K562 (cell line): ENCODE data around the gene DCAF8.

GRCh38 chr1:159860532-159861257, 1.8 kb downstream of the VSIG8 start:
- RAMPAGE, long total RNA = no peak
- RRBS = no CpG with 5 or more reads among the region's 5 CpGs
PRO-cap:
- standard = no peak
- CoPRO, capped RNA only, 2 experiments = no peak in any of the 2 experiments
- CoPRO, capped and uncapped RNA, 2 experiments = no peak in any of the 2 experiments
- CoPRO, uncapped RNA only, 2 experiments = no peak in any of the 2 experiments
CAGE:
- cytosol, long polyA plus RNA = no peak
- long polyA plus RNA = no peak
- nucleolus, long total RNA = no peak
- nucleus, long polyA plus RNA = no peak

- RAMPAGE, long total RNA = no peak
- RRBS = no CpG with 5 or more reads among the region's 2 CpGs
PRO-cap:
- standard = no peak
- CoPRO, capped RNA only, 2 experiments = no peak in any of the 2 experiments
- CoPRO, capped and uncapped RNA, 2 experiments = no peak in any of the 2 experiments
- CoPRO, uncapped RNA only, 2 experiments = no peak in any of the 2 experiments
CAGE:
- cytosol, long polyA plus RNA = no peak
- long polyA plus RNA = no peak
- nucleolus, long total RNA = no peak
- nucleus, long polyA plus RNA = no peak
These were observed 897 bp upstream of the CFAP45 start for GRCh38 chr1:159900912-159901212.

DNA sequence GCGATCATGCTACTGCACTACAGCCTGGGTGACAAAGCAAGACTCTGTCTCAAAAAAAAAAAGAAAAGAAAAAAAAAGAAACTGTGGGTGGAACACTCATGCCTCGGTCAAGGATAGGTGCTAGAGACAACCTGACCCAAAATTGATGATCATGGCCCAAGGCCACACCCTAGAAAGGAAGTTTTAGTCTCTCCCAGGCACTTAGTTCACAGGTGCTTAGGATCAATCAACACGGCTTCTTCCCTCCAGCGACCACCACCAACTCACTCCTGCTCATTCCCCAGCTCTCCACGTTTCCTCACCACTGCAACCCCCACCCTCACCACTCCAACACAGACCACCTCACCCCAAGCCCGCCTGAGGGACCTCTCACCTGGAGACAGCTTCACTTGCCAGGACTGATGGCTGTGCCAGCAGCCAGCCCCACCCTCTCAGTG, 7.9 kb downstream of the TAGLN2 start:
- RAMPAGE, long total RNA = no peak
- RRBS = no CpG with 5 or more reads among the region's 6 CpGs
PRO-cap:
- standard = no peak
- CoPRO, capped RNA only, 2 experiments = no peak in any of the 2 experiments
- CoPRO, capped and uncapped RNA, 2 experiments = no peak in any of the 2 experiments
- CoPRO, uncapped RNA only, 2 experiments = no peak in any of the 2 experiments
CAGE:
- cytosol, long polyA plus RNA = no peak
- long polyA plus RNA = no peak
- nucleolus, long total RNA = no peak
- nucleus, long polyA plus RNA = no peak

DNA sequence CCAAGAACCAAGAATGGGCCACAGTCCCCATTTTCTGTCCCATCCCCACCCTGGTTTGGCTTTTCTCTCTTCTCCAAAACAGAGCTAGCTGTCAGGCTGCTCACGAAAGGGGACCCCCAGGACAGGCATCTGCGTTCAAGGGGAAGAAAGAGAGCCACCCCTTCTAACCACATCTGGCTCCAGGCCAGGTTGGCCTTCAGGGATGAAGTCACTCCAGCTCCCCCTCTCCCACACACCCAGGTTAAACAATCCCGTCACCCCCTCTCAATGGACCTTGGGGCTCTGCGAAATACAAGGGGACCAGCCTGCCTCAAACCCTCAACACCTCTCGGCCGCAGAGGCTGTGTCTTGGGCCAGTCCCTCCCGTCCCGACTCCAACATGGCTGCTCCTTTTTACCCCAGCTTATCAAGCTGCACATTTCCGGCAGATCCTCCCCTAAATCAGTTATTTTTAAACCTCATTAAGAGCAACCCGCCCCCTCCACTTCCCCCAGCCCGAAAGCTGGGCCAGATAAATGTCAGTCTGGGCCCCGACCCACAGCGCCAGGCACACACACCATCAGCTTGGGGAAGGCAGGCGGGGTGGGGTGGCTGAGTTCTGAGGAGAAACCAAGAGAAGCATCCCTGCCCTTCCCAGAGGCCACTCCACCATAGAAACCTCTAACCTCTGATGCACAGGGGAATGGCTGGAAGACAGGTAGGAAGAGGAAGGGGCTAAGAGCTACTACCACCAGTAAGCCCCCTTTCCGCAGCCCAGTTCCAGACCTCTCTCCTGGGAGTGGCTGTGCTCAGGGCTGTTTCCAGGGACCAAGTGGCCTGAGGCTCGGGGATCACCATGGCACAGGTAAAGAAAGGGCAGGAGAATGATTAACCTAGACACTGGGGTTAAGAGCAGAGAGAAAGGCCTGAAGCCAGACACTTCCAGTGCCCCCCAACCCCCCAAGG, 3.2 kb downstream of the TAGLN2 start:
- RAMPAGE, long total RNA = no peak
- RRBS = no CpG with 5 or more reads among the region's 16 CpGs
PRO-cap:
- standard = bidirectional peak, plus-strand start at position 550 of the sequence, minus-strand start at position 381 of the sequence
- CoPRO, capped RNA only, 2 experiments = peak in 1 of 2 experiments; most common plus-strand start position 521 of the sequence (in 1); most common minus-strand start position 381 of the sequence (in 1)
- CoPRO, capped and uncapped RNA, 2 experiments = peak in 1 of 2 experiments; most common plus-strand start position 521 of the sequence (in 1); most common minus-strand start position 376 of the sequence (in 1)
- CoPRO, uncapped RNA only, 2 experiments = peak in 1 of 2 experiments; most common plus-strand start position 521 of the sequence (in 1); most common minus-strand start position 291 of the sequence (in 1)
CAGE:
- cytosol, long polyA plus RNA = no peak
- long polyA plus RNA = no peak
- nucleolus, long total RNA = no peak
- nucleus, long polyA plus RNA = no peak

GRCh38 chr1:159934438-159934948, 9.2 kb upstream of the TAGLN2 start:
- RAMPAGE, long total RNA = no peak
- RRBS = 18% methylated on average over 5 of the region's 9 CpGs
PRO-cap:
- standard = no peak
- CoPRO, capped RNA only, 2 experiments = no peak in any of the 2 experiments
- CoPRO, capped and uncapped RNA, 2 experiments = no peak in any of the 2 experiments
- CoPRO, uncapped RNA only, 2 experiments = no peak in any of the 2 experiments
CAGE:
- cytosol, long polyA plus RNA = no peak
- long polyA plus RNA = no peak
- nucleolus, long total RNA = no peak
- nucleus, long polyA plus RNA = no peak

DNA sequence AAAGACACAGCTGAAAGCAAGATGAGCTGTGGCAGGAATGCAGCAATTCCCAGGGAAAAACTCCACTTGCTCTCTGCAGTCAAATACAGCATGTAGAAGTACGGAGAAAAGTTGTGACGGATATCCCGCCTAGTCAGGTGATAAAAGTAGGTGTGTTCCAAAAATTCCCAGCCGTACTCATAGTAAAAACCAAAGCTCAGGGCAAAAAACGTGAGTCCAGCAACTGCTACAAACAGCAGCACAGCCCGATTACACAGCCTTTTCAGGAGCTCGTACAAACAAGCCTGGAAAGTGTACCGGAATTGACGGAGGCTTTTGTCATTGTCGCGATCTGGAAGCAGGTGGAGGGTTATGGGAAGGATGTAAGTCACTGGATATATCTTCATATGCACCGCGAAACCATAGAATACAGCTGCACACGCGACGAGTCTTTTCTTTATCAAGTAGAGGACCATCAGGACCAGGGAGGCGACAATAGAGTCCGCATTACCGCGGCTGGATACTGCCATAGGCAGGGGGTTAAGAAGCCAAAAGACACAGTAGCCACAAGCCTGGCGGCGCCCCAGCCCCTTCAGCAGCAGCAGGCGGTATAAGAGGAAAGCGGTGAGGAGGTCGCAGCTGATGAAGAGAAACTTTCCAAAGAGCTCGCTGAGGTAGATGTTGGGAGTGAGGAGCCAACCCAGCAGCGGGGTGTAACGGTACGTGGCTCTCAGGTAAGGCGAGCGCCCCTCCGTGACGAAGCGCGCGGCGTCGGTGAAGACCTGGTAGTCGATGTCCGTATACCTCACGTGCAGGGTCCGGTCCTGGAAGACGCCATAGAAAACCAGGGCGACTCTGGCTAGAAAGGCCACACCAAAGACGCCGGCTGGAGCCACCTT, 731 bp downstream of the PIGM start:
- RAMPAGE, long total RNA = no peak
- RRBS = 3% methylated on average over 5 of the region's 46 CpGs
PRO-cap:
- standard = unidirectional peak, plus-strand start at position 321 of the sequence; unidirectional peak, plus-strand start at position 508 of the sequence
- CoPRO, capped RNA only, 2 experiments = no peak in any of the 2 experiments
- CoPRO, capped and uncapped RNA, 2 experiments = no peak in any of the 2 experiments
- CoPRO, uncapped RNA only, 2 experiments = no peak in any of the 2 experiments
CAGE:
- cytosol, long polyA plus RNA = no peak
- long polyA plus RNA = no peak
- nucleolus, long total RNA = no peak
- nucleus, long polyA plus RNA = no peak

DNA sequence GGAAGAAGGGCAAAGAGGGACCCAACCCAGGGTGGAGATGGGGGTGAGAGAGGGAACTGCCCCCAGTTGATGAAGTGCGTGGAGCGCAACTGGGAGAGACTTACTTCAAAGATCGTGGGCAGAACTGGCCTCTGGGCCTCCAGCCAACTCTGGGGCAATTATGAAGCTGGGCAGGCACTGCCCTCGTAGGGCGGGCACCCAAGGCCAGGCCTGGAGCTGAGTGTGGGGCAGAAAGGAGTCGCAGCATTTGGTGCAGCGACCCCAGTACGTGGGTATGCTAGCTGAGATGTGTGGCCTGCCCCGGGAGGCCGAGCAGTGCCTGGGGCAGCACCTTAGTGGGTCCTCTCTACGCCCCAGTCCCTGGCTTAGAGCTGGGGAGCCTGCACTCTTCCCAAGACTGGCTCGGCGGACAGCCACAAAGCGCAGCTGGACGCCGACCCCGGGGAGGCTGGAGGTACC, 542 bp downstream of the IGSF8 start:
- RAMPAGE, long total RNA = no peak
- RRBS = 38% methylated on average over 1 of the region's 17 CpGs
PRO-cap:
- standard = no peak
- CoPRO, capped RNA only, 2 experiments = no peak in any of the 2 experiments
- CoPRO, capped and uncapped RNA, 2 experiments = no peak in any of the 2 experiments
- CoPRO, uncapped RNA only, 2 experiments = no peak in any of the 2 experiments
CAGE:
- cytosol, long polyA plus RNA = no peak
- long polyA plus RNA = no peak
- nucleolus, long total RNA = no peak
- nucleus, long polyA plus RNA = no peak

DNA sequence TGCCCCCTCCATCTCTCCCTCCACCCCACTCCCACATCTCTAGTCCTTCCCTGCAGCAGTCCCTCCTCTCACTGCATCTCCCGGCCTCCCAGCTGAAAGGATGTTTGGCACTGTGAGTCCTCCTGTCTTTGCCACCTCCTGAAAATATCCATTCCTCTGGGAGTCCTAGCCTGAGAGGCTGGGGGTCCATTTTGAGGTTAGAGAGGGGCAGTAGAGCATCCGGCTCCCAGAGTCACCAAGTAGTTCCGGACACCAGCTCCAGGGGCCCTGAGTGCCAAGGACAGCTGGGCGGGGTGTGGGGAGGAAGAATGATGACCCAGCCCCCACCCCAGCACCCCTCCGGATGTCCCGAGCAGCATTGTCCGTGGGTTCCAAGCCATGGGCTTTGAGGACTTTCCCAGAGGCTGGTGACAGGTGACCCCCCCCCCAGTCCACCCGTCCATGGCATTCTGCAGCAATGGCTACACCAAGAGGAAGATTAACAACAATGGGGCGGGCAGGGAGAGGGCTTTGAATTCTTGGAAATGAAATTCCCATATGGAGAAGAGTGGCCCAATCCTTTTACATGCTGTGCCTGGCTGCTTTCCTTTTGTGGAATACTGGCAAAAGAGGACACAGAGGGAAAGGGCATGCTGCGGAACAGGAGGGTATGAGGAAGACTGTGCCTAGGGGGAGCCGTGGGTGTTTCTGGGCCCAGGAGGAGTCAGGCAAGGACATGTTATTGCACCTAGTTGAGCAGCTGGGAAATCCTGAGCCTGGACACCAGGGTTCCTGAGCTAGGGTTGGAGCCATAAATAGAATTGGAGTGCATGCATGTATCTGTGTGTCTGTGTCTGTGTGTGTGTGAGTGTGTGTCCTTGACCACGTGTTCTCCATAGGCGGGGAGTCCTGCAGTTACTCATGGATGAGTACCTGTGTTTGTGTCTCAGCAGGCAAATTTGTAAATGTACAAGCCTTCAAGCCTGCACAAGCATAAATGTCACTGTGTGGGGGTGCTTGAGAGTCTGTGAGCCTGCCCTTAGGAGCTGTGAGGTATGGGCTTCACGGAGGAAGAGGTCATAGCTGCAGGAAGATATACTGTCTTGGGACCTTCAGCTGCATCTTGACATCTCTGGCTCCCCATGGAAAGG, 930 bp downstream of the ATP1A2 start:
- RAMPAGE, long total RNA = no peak
- RRBS = 6% methylated on average over 1 of the region's 14 CpGs
PRO-cap:
- standard = no peak
- CoPRO, capped RNA only, 2 experiments = no peak in any of the 2 experiments
- CoPRO, capped and uncapped RNA, 2 experiments = no peak in any of the 2 experiments
- CoPRO, uncapped RNA only, 2 experiments = no peak in any of the 2 experiments
CAGE:
- cytosol, long polyA plus RNA = no peak
- long polyA plus RNA = no peak
- nucleolus, long total RNA = no peak
- nucleus, long polyA plus RNA = no peak

DNA sequence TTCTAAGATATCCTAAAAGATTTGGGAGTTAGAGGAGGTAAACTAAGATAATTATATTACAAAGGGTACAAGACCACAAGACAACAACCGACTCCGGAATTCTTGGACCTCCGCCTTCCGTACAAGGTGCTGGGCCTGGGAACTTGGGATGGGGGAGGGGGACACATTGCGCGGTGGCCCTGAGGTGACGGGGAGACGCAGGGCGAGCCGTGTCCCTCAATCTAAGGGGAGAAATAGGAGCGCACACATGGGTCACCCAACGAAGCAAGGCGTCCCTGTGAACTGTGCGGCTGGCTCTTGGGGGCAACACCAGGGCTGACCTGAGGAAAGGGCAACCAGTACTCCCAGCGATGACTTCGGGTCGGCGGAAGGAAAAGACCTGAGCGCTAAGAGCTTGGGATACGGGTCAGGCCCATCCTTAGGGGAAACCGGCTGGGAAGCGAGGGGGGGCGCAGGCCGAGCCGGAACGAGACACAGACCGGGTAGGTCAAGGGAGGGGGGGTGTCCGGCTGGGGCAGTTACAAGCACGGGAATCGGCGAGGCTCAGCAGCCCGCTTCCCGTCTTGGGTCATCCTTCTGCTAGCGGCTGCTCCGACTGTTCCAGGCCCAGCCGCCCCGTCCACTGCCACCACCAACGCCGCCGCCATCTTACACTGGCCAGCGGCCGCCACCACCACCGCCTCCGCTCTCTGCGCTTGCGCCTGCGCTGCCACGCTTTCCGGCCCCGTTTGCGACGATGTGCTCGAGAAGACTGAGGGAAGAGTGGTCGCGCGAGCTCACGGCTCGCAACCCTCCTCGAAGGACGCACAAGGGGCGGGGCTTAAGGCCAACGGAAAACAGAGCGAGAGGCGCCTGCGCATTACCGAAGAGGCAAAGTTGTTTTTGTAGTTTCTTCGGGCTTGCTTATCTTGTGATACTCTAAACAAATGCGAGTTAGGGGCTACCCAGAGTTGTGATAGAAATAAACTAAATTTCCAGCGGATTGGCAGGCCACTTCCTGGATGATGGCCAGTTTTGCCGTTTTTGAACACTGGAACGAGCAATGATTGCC, at the start of gene DCAF8:
DCAF8 (minus strand) TSS at position 753 of the 1,051 bp plus-strand sequence.
- RAMPAGE, long total RNA = start-site peak on the minus strand centred at position 682 of the sequence, 60 bp wide, 3,067 and 2,424 reads in 2 replicates
- RRBS = no CpG with 5 or more reads among the region's 71 CpGs
PRO-cap:
- standard = bidirectional peak, plus-strand start at position 219 of the sequence, minus-strand start at position 128 of the sequence; bidirectional peak, plus-strand start at position 823 of the sequence, minus-strand start at position 691 of the sequence
- CoPRO, capped RNA only, 2 experiments = peak in 2 of 2 experiments; most common plus-strand start position 839 of the sequence (in 2); most common minus-strand start position 655 of the sequence (in 2)
- CoPRO, capped and uncapped RNA, 2 experiments = peak in 2 of 2 experiments; most common plus-strand start position 823 of the sequence (in 1); most common minus-strand start position 655 of the sequence (in 2)
- CoPRO, uncapped RNA only, 2 experiments = peak in 2 of 2 experiments; most common plus-strand start position 887 of the sequence (in 2); most common minus-strand start position 596 of the sequence (in 1)
CAGE:
- cytosol, long polyA plus RNA = start-site peak on the minus strand centred at position 687 of the sequence, 67 bp wide, 1,264 and 504 reads in 2 replicates
- long polyA plus RNA = no peak
- nucleolus, long total RNA = no peak
- nucleus, long polyA plus RNA = start-site peak on the minus strand centred at position 258 of the sequence, 992 bp wide, 4,007 and 4,551 reads in 2 replicates

GRCh38 chr1:160264576-160265364, 2.4 kb upstream of the DCAF8 start:
- RAMPAGE, long total RNA = no peak
- RRBS = no CpG with 5 or more reads among the region's 5 CpGs
PRO-cap:
- standard = no peak
- CoPRO, capped RNA only, 2 experiments = no peak in any of the 2 experiments
- CoPRO, capped and uncapped RNA, 2 experiments = no peak in any of the 2 experiments
- CoPRO, uncapped RNA only, 2 experiments = no peak in any of the 2 experiments
CAGE:
- cytosol, long polyA plus RNA = no peak
- long polyA plus RNA = no peak
- nucleolus, long total RNA = no peak
- nucleus, long polyA plus RNA = no peak

DNA sequence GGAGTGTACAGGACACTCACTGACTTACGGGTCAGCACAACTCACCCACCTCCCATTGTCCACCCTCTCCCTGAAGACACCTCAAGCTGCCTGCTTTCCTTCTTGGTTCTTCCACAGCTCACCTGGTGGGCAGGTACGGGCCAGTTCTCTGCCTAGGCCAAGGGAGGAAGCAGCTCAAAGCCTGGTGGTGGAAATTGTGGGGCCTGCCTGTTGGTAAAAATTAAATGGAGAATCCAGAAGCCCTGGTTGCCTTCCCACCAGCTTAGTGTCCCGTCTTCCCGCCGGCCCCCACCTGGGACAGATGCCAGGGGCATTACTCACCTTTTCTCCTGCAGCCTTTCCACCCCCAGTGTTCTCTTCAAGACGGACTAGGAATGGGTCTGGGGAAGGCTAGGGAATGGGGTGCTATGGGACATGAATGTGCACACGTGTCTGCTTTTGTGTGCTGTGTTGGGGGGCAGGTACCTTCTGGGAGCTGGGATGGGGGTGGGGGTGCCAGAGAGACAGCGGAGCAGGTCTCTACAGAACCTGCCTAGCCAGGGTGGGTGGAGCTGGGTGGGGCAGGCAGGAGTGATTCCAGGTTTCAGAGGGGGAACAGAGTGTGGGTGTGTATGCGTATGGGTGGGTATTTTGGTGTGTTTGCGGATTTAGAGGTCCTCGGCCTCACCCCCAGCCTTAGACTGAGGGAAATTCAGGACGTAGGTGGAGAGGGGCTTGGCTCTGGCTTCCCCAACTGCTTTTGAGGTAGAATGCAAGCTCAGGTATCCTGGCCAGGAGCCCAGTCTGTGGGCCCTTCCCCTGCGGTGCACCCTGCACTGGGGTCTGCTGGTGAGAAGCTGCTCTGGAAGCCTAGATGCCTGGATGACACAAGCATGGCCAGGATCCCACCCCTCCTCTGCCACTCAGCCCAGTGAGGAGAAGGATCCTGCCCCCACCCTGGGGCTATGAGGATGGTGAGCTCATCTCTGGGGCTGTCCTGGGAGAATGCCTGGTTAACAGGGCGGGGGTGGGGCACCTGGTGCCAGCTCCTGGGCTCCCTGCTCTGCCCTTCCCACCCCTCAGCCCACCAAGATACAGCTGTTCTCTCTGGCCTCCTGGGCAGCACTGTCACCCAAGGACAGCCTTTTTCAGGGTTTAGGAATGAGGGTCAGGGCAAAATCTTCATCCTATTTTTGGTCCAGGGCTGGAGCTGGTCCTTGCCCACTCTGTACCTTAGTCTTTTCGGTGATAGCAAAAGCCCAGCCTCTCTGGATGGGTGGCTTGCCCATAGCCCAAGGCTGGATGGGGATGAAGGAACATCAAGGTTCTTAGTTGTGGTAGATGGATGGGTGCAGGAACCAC, 7.8 kb downstream of the VANGL2 start:
- RAMPAGE, long total RNA = no peak
- RRBS = no CpG with 5 or more reads among the region's 15 CpGs
PRO-cap:
- standard = no peak
- CoPRO, capped RNA only, 2 experiments = no peak in any of the 2 experiments
- CoPRO, capped and uncapped RNA, 2 experiments = no peak in any of the 2 experiments
- CoPRO, uncapped RNA only, 2 experiments = no peak in any of the 2 experiments
CAGE:
- cytosol, long polyA plus RNA = no peak
- long polyA plus RNA = no peak
- nucleolus, long total RNA = no peak
- nucleus, long polyA plus RNA = no peak

GRCh38 chr1:160429657-160430125, 29.3 kb downstream of the VANGL2 start:
- RAMPAGE, long total RNA = no peak
- RRBS = no CpG with 5 or more reads among the region's 1 CpG
PRO-cap:
- standard = no peak
- CoPRO, capped RNA only, 2 experiments = no peak in any of the 2 experiments
- CoPRO, capped and uncapped RNA, 2 experiments = no peak in any of the 2 experiments
- CoPRO, uncapped RNA only, 2 experiments = no peak in any of the 2 experiments
CAGE:
- cytosol, long polyA plus RNA = no peak
- long polyA plus RNA = no peak
- nucleolus, long total RNA = no peak
- nucleus, long polyA plus RNA = no peak

- RAMPAGE, long total RNA = no peak
- RRBS = no CpG with 5 or more reads among the region's 6 CpGs
PRO-cap:
- standard = bidirectional peak, plus-strand start at chr1:160540514, minus-strand start at chr1:160540208
- CoPRO, capped RNA only, 2 experiments = peak in 2 of 2 experiments; most common plus-strand start chr1:160540492 (in 2); most common minus-strand start chr1:160540195 (in 1)
- CoPRO, capped and uncapped RNA, 2 experiments = peak in 1 of 2 experiments; most common plus-strand start chr1:160540514 (in 1); most common minus-strand start chr1:160540195 (in 1)
- CoPRO, uncapped RNA only, 2 experiments = peak in 1 of 2 experiments; most common plus-strand start chr1:160540514 (in 1); most common minus-strand start chr1:160540208 (in 1)
CAGE:
- cytosol, long polyA plus RNA = no peak
- long polyA plus RNA = no peak
- nucleolus, long total RNA = no peak
- nucleus, long polyA plus RNA = no peak
These were observed 17.1 kb upstream of the SLAMF6 start for GRCh38 chr1:160540113-160540620.

GRCh38 chr1:160742391-160742938, 3.4 kb downstream of the SLAMF7 start:
- RAMPAGE, long total RNA = no peak
- RRBS = no CpG with 5 or more reads among the region's 5 CpGs
PRO-cap:
- standard = no peak
- CoPRO, capped RNA only, 2 experiments = no peak in any of the 2 experiments
- CoPRO, capped and uncapped RNA, 2 experiments = no peak in any of the 2 experiments
- CoPRO, uncapped RNA only, 2 experiments = no peak in any of the 2 experiments
CAGE:
- cytosol, long polyA plus RNA = no peak
- long polyA plus RNA = no peak
- nucleolus, long total RNA = no peak
- nucleus, long polyA plus RNA = no peak

DNA sequence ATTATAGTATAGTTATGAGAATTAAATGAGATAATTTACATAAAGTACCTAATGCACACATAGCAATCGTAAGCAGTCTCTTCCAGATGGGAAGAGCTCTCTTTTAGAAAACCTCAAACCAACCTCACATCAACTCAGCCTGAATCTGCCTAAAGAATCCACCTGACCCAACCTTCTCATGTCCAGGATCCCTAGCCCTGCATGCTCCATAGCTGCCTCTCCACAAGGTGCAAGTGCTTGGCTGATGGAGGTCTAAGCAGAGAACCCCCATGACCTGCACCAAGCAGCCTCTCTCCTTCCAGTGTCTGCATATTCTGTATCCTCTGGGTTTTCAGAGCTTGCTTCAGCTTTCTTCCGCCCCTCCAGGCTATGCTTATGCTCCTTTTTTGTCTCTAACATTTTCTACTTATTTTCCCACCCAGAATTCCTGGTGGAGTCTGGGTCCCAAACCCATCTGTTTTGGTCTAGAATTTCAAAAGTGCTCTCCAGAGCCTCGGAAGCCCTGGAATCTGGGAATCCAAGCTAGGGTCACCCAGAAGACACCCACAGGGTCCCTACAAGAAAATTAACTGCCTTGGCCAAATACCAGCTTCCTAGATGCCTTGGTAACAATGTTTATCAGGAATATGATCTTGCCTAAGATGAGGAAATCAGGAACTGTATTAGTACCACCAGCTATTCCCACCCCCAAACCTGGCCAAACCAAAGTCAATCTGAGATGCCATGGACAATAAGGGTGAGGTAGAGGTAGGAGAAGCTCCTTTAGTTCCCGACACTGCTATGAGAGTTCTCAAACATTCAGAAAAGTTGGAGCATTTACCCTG, 2.6 kb downstream of the LY9 start:
- RAMPAGE, long total RNA = no peak
- RRBS = no CpG with 5 or more reads among the region's 4 CpGs
PRO-cap:
- standard = no peak
- CoPRO, capped RNA only, 2 experiments = no peak in any of the 2 experiments
- CoPRO, capped and uncapped RNA, 2 experiments = no peak in any of the 2 experiments
- CoPRO, uncapped RNA only, 2 experiments = no peak in any of the 2 experiments
CAGE:
- cytosol, long polyA plus RNA = no peak
- long polyA plus RNA = no peak
- nucleolus, long total RNA = no peak
- nucleus, long polyA plus RNA = no peak

GRCh38 chr1:161084476-161085106, 4.8 kb downstream of the NECTIN4 start:
- RAMPAGE, long total RNA = no peak
- RRBS = no CpG with 5 or more reads among the region's 3 CpGs
PRO-cap:
- standard = no peak
- CoPRO, capped RNA only, 2 experiments = no peak in any of the 2 experiments
- CoPRO, capped and uncapped RNA, 2 experiments = no peak in any of the 2 experiments
- CoPRO, uncapped RNA only, 2 experiments = no peak in any of the 2 experiments
CAGE:
- cytosol, long polyA plus RNA = no peak
- long polyA plus RNA = no peak
- nucleolus, long total RNA = no peak
- nucleus, long polyA plus RNA = no peak

- RAMPAGE, long total RNA = no peak
- RRBS = no CpG with 5 or more reads among the region's 9 CpGs
PRO-cap:
- standard = no peak
- CoPRO, capped RNA only, 2 experiments = no peak in any of the 2 experiments
- CoPRO, capped and uncapped RNA, 2 experiments = no peak in any of the 2 experiments
- CoPRO, uncapped RNA only, 2 experiments = no peak in any of the 2 experiments
CAGE:
- cytosol, long polyA plus RNA = no peak
- long polyA plus RNA = no peak
- nucleolus, long total RNA = no peak
- nucleus, long polyA plus RNA = no peak
These were observed 3.1 kb downstream of the NECTIN4 start for GRCh38 chr1:161086030-161086923.